NT2/D1 (cell line): ENCODE measurements around a stretch of chr2.

DNA sequence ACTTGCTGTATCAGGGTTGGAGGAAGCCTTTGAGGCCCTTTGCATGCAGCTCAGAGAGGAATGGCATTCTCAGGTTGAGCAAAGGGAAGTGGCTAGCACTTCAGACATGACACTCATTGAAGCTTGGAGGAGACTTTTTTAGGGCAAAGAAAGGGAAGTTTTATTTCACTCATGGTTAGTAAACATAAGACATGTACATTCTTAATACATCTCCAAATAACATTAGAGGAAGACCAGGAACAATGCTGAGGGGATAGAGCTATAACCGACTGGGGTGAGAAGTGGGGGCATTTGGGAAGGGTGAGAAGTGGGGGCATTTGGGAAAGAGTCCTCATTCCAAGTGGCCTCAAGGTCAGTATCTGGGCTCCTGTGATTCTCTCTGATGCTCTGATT lies 22.3 kb downstream of the IL1F10 start:
- RRBS, 2 experiments, result no CpG with 5 or more reads among the region's 1 CpG

DNA sequence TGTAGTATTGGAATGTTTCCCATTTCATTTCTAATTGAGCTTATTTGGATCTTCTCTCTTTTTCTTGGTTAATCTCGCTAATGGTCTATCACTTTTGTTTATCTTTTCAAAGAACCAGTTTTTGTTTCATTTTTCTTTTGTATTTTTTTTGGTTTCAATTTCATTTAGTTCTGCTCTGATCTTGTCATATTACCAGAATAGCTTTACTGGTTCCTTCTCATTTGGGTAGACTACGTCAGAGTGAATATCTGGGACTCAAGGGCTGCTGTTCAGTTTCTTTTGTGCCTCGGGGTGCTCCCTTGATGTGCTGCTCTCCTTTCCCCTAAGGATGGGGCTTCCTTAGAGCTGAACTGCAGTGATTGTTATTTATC lies 29.4 kb upstream of the IL1RN start:
- RRBS, 2 experiments, result no CpG with 5 or more reads among the region's 3 CpGs

DNA sequence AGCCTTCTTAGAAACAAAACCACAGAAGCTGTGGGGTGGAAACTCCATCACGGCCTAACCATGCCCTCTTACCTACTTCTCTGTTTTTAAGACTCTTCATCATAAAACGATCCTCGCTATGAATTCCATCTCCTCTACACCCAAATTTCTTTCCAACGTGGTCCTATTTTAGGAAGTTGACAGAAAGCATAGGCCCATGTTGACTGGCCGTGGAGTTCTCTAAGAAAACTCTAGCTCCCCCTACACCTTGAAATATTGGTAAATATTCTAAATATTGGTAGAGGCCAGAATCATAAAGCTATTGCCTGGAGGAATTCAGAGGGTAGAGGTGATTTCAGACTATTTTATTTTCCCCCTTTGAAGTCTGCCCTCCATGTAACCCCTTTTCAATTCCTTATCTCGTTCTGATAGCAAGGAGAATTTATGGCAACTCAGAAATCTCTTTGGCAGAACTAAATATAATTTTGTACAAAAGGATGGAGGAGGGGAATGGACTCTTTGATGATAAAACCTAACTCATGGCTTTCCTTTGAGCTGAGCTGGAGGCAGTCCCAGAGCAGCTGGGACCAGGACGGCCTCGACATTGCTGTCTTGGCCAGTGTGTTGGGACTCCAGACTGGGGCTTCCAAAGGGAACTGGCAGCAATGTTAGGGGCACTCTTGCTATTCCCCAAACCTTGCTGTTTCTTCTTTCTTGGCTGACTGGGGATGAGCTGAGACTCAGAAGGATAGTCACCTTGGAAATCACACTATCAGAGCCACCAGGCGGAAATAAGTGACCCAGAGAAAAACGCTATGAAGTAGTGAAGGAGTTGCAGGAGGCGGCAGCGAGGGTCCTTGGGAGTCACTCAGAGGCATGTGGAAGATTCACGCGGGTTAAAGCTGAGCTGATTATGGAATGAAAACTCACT lies 47.7 kb downstream of the PAX8 start:
- RRBS, 2 experiments, result no CpG with 5 or more reads among the region's 14 CpGs

DNA sequence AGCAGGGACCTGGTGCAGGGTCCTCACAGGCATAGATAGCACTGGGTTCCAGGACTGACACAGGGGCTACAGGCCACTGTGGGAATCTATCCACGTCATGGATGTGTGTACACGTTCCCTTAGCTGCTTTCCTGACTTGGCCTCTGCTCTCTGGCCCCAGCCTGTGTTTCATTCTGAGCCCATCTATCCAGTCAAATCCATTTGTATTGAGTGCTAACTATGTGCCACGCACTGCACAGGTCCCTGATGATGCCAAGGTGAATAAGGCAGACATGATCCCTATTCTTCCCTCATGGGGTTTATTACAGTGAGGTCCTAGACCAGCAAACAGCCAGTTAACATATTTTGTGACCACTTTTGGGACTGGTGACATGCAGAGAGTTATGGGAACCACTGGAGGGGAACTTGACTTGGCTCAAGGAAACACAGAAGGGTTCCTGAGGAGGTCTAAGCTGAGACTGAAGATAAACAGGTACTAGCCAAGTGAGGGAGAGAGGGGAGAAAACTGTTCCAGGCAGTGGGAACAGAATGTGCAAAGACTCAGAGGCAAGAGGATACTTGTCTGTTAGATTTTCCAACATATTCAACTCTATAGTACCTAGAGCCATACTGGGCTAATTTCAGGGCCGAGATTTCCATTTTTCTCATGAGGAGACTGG lies 31.1 kb downstream of the PAX8 start:
- RRBS, 2 experiments, result no CpG with 5 or more reads among the region's 4 CpGs

DNA sequence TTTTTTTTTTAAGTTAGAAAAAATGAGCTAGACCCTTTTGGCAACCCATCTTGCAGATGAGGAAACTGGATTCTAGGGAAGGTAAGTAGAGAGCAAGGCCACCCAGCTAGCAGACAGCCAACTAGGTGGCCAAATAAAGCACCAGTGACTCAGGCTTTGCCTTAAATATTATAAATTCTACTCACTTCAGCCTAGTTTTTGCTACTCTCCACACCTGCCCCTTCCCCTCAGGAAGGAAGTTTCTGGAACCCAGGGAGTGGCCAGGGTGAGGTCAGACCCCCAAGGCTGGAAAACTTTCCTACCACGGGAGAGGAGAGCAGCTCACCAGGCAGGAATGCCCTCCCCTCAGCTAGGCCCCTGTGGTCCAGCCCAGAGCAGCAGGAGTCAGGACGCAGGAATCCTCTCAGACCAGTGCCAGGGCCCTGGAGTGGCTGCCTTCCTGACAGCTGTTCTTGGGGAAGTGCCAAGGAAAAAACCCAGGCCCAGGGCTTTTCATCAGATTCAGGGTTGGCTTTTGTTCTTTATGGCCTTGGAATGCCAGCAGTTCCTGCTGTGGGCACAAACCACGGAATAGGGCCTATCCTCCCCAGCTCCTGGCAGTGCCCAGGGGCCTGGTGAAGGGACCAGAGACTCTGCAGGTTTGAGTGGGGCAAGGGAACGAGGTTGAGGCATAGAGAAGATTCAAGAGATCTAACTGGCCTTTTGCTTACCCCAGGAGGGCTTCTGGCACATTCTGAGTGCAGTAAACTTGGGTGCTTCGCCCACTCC lies 5.1 kb upstream of the PAX8 start:
- RRBS, 2 experiments, result no CpG with 5 or more reads among the region's 5 CpGs

DNA sequence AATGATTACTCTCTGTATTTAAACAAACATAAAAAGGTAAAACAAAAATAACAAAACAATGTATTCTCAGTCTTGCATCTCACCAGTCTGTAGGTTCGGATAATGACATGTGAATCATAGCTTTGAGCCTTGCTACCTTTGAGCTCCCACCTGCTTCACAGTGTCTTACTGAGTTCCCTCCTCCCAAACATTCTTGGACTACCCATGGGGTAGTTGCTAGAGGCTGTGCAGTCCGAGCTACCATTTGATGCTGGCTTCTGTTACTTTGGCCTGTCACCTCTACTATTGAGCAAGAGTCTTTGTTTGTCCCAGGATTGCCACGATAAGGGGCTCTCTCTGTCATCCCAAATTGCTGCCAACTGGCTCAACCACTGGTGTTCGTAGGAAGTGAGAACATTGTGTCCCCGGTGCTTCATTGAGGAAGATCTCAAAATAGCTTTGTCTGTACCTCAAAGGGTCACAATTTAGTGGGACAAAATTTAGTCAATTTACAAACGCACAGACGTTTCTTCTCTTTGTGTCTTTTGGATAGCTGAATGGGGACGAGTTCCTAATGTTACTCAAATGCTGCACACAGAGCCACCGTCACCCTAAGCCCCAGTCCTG lies 59.1 kb upstream of the PAX8 start:
- RRBS, 2 experiments, result no CpG with 5 or more reads among the region's 9 CpGs

DNA sequence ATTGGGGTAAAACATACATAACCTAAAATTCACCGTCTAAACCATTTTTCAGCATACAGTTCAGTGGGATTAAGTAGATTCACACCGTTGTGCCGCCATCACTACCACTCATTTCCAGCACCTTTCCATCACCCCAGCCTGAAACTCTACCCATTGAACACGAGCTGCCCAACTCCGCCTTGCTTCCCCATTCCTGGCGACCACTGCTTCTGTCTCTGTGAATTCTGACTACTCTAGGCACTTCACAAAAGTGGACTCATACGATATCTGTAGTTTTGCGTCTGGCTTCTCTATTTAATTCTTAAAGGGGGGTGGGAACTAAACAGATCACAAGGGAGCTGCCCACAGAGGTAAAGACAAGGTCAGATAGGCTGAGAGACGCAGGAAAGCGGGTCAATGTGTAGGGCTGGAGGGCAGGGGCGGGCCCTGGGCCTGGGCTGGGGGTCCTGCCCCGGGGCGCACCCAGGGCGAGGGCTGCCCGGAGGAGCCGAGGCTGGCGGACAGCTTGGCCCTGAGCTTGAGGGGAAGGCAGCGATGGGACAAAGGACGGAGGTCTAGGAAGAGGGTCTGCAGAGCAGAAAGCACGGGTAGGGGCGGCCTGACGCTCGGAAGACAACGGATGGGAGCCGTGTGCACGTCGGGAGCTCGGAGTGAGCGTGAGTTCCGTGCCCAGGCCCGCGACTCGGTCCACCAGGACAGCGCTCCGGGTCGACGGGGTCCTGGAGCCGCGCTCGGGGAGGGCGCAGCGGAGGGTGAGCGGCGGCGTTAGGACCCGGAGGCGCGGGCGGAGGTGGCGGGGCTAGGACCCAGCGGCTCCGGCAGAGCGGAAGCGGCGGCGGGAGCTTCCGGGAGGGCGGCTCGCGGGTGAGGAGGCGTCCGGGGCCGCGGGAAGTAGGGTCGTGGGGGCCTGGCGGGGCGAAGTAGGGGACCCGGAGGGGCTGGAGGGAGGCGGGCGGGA lies 43.5 kb upstream of the RABL2A start:
- RRBS, 2 experiments, result 1 to 2% methylated on average over 7 of the region's 70 CpGs

- RRBS, 2 experiments, result no CpG with 5 or more reads among the region's 6 CpGs
Measured at GRCh38 chr2:113877455-113877890, 12.4 kb upstream of the ACTR3 start.

DNA sequence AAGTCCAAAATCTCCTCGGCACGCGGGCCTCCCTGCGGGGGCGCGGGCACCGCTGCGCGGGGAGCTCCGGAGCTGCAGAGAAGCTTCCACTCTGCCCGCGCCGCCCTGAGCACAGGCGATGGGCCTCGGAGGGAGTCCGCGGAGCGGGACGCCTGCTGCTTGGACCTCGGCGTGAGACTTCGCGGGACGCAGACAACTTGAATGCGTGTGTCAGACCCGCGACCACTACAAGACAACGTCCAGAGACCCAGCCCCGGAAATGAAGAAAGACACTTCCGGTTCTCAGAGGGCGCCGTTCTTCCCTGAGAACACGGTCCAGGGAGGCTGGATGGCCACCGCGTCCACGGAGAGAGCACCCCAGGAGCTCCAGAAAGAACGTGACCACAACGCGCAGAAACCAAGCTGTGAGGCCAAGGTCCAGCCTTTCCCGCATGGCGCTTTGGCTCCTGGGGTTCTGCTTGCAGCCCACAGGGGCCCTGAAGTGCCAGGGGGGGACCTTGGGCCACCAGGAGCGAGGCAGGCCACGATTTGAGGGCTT lies 219.9 kb downstream of the DPP10 start:
- RRBS, 2 experiments, result no CpG with 5 or more reads among the region's 43 CpGs

DNA sequence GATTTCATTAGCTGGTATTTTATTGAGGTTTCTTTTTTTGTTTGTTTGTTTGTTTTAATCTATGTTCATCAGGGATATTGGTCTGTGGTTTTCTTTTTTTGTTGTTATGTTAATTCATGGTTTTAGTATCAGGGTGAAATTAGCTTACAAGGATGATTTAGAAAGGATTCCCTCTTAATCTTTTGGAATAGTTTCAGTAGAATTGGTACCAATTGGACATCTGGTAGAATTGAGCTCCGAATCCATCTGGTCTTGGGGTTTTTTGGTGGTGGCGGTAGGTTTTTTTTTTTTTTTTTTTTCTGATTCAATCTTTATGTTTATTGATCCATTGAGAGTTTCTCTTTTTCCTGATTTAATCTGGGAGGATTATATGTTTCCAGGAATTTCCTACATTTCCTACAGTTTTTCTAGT lies 1538.2 kb downstream of the DPP10 start:
- RRBS, 2 experiments, result no CpG with 5 or more reads among the region's 2 CpGs

- RRBS, 2 experiments, result no CpG with 5 or more reads among the region's 3 CpGs
Measured at GRCh38 chr2:117718859-117719149, 95.7 kb upstream of the DDX18 start.

GRCh38 chr2:118014347-118014835 lies 521 bp upstream of the CCDC93 start:
- RRBS, 2 experiments, result no CpG with 5 or more reads among the region's 25 CpGs

GRCh38 chr2:118015652-118016071 lies 1.8 kb upstream of the CCDC93 start:
- RRBS, 2 experiments, result no CpG with 5 or more reads among the region's 6 CpGs

DNA sequence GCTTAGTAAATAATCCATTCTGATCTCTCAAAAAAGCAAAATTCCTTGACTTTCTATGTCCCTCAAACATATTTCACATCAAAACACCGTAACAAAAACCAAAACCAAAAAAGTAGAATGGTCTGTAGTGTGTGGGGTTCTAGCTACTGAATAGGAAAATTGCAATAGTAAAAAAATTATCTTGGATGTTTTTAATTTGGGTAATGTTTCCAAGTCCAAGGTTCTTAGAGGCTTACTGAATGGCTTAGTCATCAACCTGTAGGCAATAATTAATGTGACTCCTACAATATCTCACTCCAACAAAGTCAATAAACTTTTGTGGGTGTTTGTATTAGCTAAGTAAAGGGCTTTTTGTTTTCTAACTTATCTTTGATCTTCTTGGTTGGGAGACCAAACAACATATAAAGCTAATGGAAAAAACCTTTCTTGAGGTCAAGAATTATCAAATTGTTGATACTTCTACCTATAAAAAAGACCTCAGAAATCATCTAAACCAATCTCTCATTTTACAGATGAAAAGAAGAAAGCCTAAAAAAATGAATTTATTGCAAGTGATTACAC lies 2.6 kb upstream of the INSIG2 start:
- RRBS, 2 experiments, result no CpG with 5 or more reads among the region's 1 CpG

- RRBS, 2 experiments, result 2 to 4% methylated on average over 7 of the region's 20 CpGs
Measured at GRCh38 chr2:118310842-118311584, 222.7 kb downstream of the INSIG2 start.

DNA sequence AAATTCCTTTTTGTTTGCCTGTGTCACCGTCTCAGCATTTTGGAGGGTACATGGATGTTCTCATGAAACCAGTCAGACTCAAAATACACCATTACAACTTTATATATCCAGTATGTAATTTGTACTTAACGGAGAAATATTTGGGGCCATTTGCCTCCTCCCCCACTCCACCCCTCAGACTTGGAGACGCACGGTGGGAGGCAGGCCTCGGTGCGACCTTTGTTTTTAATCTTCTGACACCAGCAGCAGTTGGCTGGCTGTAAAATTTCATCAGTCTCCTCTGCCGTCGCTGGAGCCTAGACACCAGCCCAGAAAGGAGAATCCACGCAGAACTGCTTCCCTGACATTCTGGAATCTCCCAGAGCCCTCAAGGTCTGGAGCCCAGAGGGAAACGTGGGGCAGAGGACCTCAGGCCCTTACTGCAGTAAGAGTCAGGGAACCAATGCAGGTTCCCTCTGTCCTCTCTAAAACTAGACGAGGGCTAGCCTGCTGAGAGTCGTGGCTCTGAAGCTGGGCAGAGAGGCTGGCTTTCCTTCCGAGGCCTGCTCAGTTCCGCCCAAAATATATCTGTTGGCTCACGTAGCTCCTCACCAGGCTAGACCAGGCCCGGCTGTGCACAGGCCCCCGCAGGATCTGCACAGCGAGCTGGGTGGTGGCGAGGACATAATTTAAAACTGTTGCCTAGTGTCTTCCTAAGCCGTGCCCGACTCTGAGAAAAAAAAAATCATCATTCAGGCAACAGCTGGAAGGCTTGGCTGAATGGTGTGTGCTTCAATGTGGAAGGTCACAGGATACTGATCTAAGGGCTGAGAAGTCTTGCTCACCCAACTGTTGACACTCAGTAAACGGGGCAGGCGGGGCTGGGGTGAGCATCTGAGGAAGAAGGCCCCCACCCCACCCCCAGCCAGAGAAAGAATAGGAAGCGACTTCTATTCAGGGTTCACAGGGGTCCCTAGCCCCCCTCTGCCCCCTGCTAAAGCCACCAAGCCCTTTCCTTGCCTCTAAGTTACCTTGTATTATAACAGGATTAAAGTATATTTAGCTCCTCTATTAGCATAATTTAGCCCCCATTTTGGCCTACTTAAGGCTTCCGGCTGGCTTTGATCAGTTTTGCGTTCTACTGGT lies 40.4 kb downstream of the EN1 start:
- RRBS, 2 experiments, result no CpG with 5 or more reads among the region's 26 CpGs

GRCh38 chr2:118857472-118857741 lies 10.0 kb upstream of the EN1 start:
- RRBS, 2 experiments, result 9 to 32% methylated on average over 19 of the region's 19 CpGs

DNA sequence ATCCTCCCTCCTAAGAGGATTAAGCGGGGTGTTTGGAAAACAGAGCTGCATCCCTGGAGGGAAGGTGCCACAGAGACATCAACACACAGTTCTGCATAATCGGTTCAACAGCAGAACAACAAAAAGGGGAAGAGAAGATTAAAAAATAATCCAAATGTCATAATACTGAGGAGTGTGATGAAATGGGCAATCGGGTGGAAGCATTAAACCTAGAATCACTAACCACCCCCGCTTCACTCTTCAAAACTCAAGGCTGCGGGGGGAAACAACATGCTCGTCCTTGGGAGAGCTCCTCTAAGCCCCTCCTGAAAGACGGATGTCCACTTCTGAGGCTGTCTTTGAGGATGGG lies 59.0 kb downstream of the STEAP3 start:
- RRBS, 2 experiments, result no CpG with 5 or more reads among the region's 7 CpGs

GRCh38 chr2:119352141-119352761 lies 14.4 kb downstream of the C2orf76 start:
- RRBS, 2 experiments, result no CpG with 5 or more reads among the region's 2 CpGs

- RRBS, 2 experiments, result no CpG with 5 or more reads among the region's 1 CpG
Measured at GRCh38 chr2:119428651-119428980, 3.0 kb upstream of the TMEM37 start.